Mesenchymal stem cell of adipose (primary cell): ENCODE measurements around the genes COL20A1, TNFRSF6B, LIME1 and DNAJC5.

DNA sequence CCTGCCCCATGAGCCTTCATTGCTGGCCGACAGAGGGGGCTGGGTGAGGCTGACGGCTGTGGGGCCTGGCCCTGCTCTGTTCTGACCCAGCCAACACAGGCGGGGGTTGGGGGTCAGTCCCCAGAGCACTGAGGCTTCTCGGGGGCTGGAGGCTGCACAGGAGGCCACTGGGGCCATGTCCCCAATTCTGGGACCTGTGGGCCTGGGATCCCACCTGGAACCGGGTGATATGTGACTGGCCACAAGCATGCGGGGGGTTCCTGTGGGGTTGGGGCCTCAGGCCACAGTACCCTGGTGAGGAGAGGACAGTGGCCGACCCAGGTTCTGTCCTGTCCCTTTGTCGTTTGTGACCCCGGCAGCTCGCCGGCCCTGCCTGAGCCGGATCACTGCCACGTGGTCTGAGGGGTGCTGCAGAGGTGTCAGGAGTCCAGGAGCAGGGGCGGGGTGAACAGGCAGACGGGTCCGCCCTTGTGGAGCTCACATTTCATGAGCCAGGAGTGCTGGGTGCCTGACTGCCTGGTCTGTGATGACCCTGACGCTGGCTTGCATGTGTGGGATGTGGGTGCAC lies 2.1 kb upstream of the COL20A1 start:
- CAGE, long polyA plus RNA = no peak

DNA sequence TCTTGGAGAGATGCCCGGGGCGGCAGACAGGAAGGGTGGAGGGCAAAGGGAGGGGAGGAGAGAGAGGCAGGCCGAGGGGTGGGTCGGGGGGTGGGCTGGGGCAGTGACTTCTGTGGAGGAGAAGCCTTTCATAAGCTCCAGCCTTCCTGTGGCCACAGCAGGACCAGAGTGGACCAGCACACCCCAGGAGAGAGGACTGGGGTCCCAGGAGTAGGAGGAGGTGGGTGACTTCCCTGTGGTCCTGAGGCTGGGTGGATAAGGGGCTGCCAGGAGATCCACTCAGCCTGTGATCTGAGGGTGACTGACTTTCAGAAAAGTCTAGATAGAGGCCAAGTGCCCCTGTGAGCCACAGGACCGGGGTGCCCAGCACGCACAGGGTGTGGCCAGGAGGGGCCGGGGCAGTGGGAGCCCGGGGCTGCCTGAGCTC lies at the start of gene COL20A1:
Gene COL20A1 (plus strand): TSS at position 131 of the 427 bp plus-strand sequence.
- CAGE, long polyA plus RNA = no peak

- CAGE, long polyA plus RNA = no peak
Observed at GRCh38 chr20:63409860-63410191, 48.7 kb upstream of the CHRNA4 start.

- CAGE, long polyA plus RNA = no peak
Observed at GRCh38 chr20:63501714-63502461, 3.0 kb upstream of the EEF1A2 start.

DNA sequence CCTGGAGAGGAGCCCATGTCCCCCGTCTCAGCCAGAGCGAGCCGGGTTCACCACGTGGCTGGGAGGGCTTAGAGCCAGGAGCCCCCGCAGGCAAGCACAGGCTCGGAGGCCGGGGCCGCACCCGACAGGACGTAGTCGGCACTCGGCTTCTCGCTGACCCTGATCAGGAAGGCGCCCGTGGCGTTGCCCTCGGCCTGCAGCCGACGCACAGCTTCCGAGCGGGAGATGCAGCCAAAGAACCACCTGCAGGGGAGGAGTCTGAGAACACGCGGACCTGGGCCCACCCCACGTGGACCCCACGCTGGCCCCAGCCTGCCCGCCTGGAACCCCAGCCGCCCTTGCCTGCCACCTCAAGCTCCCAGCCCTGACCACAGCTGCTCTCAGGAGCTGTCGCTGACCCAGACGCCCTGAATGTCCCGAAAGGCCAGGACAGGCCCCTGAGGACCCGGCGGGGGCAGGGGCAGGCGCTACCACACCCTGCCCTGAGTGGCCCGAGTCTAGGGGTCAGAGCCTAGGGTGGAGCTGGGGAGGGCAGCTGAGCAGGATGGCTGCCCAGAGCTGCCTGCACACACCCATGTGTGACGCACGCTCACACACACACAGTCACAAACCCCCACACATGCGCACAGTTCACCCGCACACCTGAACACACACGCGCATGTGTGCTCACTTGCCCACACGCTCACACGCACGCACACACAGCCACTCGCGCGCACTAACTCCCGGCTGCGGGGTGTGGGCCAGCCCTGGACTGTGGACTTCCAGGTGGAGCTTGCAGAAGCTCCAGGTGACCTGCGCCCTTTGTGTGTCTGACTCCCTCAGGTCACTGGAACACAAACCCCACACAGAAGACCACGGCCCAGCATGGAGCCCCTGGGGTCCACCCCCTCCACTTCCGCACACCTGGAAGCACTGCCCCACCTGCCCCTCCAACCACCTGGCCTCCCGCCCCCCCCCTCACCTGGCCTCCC lies 2.1 kb downstream of the PTK6 start:
- CAGE, long polyA plus RNA = no peak

DNA sequence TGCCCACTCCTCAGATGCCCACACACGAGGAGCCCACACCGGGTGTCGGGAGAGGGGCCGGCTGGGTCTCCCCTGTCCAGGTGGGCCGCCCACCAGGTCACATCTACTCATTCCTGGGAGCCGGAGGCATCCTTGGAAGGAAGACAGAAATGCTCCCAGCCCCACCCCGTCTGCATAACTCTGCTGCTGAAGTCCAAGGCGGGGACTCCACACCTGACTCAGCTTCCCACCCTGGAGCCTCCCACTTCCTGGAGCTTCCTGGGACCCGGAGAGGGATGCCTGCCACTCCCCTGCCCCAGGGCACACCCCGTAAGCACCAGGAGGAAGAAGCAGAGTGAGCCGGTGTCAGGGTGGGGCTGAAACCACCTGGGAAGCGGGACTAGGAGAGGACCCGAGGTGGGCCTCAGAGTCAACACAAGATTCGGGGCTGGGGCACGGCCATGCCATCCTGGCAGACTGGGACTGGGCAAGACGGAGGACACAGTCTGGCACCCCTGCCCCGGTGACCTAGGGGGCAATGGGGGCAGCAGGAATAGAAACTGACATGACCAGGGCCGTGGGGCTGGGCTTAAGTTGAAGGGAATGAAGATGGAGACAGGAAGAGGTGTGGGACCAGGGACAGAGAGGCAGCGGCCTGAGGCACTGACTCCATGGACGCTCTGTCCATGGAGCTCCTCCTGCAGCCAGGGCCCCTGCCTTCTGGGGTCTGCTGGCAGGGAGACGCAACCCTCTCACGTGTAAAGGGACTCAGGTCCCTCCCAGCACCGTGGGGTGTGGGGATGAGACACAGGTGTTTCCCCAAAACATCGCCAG lies 2.3 kb downstream of the SRMS start:
- CAGE, long polyA plus RNA = no peak

DNA sequence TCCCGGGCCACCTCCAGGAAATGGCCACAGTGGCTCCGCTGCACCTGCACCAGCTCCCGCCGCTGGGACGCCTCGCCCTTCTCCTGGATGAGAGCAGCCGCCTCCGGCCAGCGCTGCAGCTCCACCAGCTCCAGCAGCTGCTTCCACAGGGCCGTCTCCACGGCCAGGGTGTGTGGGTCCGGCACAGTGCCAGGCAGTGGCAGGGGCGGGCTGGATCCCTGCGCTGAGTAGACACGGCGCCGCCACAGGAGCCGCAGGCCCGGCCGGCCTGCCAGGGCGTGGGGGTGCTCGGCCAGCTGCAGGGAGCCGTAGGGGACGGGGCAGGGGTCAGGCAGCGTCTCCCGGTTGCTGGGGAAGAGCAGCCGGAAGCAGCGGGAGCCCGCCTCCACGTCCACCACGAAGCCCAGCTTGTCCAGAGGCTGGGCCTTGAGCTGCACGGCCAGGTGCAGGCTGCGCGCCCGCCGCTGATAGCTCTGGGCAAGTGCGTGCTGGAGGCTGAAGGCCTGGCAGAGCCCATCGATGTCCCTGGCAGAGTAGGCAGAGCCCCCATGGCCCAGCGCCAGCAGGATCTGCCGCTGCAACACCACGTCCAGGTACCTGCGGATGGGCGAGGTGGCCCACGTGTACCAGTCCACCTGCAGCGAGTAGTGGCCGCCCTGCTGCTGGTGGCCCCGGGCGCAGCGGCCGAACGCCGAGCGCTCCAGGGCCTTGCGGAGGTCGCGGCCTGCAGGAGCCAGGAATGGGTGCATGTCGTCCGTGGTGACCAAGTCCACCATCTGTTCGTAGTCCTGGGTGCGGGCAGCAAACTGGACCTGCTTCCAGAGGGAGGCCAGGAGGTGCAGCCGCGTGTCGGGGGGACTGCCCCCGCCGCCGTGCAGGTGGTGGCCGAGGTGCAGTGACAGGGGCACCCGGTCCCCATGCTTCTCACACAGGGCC lies 9.5 kb downstream of the FNDC11 start:
- CAGE, long polyA plus RNA = no peak

DNA sequence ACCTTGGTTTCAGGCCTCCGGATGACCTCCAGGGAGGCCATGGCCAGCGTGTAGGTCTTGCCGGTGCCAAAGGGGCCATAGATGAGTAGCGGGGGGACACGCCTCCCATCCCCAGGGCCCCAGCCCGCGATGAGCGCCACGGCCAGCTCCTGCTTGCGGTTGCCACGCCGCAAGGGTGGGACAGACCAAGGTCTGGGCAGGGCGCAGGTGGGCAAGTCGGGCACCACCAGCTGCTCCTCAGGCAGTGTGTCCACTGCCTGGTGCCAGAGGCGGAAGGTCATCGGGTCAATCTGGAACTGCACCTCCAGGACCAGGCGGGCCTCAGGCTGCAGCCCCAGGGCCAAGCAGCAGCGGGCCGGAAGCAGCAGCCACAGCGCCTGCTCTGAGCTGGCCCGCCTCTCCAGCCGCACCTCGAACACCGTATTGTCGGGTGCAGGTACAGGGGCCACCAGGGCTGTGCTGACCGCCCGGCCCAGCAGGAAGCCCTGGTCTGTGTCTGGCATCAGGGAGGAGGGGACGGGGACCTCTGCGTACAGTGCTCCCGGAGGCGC lies 5.6 kb downstream of the HELZ2 start:
- CAGE, long polyA plus RNA = no peak

- CAGE, long polyA plus RNA = no peak
Observed at GRCh38 chr20:63652043-63652956, 924 bp downstream of the STMN3 start.

DNA sequence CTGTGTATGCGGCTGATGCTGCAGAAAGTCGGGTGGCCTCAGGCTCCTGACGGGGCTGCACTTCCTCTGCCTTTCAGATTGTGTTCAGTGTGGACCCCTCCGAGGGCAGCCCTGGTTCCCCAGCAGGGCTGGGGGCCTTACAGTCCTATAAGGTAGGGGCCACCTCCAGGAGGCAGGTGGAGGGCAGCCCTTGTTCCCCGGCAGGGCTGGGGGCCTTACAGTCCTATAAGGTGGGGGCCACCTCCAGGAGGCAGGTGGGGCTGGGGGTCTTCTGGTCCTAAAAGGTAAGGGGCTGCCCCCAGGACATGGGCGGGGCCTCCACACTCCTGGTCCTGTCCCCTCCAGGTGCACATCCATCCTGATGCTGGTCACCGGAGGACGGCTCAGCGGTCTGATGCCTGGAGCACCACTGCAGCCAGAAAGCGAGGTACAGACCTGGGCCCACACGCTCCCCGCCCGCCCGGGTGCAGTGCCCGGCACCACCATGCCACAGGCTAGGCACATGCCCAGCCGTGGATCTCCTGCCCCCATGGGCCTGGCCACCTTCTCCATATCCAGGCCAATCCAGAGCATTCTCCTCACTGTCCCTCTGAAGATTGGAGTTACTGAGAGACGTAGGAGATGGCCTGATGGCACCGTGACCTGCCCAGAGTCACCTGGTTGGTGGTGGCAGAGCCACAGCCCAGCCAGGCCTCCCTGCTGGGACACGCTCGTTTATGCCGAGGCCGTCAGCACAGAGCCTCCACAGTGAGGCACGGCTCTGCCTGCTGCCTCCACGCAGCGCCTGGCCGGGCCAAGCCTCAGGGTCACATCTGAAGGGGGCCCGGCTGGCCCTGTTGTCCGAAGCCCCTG lies 10.8 kb upstream of the TNFRSF6B start:
- CAGE, long polyA plus RNA = no peak

GRCh38 chr20:63693694-63694396 lies 2.6 kb upstream of the TNFRSF6B start:
- CAGE, long polyA plus RNA = no peak

DNA sequence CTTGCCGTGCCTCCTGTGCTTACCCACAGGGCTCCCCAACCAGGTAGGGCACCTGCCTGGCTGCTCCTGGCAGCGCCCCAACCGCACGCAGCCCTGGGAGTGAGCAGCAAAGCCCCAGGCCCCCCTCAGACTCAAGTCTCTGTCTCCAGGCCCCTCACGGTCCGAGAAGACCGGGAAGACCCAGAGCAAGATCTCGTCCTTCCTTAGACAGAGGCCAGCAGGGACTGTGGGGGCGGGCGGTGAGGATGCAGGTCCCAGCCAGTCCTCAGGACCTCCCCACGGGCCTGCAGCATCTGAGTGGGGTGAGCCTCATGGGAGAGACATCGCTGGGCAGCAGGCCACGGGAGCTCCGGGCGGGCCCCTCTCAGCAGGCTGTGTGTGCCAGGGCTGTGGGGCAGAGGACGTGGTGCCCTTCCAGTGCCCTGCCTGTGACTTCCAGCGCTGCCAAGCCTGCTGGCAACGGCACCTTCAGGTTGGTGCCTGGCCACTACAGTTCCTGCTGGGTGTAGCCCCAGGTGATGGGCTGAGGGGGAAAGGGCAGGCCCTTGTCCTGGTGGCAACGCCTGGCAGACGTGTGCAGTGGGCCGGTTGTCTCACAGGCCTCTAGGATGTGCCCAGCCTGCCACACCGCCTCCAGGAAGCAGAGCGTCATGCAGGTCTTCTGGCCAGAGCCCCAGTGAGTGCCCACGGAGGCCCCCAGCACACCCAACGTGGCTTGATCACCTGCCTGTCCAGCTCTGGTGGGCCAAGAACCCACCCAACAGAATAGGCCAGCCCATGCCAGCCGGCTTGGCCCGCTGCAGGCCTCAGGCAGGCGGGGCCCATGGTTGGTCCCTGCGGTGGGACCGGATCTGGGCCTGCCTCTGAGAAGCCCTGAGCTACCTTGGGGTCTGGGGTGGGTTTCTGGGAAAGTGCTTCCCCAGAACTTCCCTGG lies 1.0 kb upstream of the TNFRSF6B start:
- CAGE, long polyA plus RNA = no peak

DNA sequence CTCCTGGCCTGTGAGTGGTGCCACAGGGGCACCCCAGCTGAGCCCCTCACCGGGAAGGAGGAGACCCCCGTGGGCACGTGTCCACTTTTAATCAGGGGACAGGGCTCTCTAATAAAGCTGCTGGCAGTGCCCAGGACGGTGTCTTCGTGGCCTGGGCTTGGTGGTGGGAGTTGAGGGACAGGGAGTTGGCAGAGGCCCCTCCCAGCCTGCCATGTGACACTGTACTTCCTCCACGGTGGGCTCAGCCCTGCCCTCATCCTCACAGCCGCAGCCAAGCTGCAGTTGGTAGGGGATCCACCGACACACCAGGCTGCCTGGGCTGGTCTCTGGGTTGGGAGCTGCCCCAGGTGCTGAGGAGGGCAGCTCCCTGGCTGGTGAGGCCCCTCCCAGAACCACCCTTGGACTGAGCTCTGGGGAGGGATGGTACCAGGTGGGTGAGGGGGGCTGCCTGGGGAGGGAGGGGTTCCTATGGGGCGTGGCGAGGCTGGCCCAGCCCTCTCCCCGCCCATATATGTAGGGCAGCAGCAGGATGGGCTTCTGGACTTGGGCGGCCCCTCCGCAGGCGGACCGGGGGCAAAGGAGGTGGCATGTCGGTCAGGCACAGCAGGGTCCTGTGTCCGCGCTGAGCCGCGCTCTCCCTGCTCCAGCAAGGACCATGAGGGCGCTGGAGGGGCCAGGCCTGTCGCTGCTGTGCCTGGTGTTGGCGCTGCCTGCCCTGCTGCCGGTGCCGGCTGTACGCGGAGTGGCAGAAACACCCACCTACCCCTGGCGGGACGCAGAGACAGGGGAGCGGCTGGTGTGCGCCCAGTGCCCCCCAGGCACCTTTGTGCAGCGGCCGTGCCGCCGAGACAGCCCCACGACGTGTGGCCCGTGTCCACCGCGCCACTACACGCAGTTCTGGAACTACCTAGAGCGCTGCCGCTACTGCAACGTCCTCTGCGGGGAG lies at the start of gene TNFRSF6B:
Gene TNFRSF6B (plus strand): TSS at position 540 of the 946 bp plus-strand sequence.
- CAGE, long polyA plus RNA = no peak

DNA sequence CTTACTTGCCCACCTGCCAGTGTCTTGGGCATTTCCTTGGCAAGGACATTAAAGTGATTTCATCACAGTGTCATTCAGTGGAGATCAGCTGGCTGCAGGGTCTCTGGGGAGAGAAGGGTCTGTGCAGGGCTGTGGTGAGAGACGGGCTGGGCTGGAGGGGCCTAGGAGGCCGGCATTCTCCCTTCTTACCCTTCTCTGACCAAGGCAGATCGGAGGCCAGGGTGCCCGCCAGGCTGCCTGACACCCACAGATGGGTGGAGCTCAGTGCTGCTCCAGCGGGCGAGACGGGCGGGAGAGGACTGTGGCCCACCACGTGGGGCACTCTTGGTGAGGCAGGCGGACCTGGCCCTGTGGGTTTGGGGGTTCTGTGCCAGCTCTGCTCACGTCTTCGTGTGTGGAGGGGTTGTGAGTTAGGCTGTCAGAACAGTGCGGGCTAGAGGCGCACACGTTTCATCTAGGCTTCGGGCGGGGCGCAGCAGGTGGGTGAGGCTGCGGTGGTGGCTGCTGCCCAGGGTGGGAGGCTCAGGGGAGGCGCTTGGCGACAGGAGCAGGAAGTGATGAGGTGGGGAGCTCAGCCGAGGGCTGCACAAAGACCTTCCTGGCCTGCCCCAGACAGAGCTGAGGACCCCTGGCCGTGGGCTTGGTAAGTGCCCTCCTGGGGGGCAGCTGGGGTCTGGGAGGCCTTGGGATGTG lies at the start of gene LIME1:
Gene LIME1 (plus strand): TSS at position 595 of the 693 bp plus-strand sequence.
- CAGE, long polyA plus RNA = no peak

DNA sequence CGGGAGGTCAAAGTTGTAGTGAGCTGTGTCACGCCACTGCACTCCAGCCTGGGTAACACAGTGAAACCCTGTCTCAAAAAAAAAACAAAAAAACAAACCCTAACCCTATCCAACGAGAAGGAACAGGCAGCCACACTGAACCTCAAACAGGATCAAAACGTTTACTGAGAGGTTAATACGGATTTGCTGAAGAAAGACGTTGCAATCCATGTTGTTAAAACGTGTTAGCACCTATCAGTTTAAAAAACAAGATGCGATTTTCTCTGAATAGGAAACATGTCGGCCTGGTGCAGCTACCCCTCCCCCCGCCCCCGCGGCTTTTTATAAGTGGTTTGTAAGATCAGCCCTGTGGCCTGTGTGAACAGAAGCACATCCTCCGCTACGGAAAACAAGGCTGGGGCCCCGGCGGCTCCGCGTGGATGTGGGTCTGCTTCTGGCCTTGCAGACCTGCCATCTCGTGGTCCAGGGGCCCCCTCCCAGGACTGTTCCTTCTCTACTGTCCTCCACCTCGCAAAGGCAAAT lies 11.3 kb downstream of the SLC2A4RG start:
- CAGE, long polyA plus RNA = no peak

DNA sequence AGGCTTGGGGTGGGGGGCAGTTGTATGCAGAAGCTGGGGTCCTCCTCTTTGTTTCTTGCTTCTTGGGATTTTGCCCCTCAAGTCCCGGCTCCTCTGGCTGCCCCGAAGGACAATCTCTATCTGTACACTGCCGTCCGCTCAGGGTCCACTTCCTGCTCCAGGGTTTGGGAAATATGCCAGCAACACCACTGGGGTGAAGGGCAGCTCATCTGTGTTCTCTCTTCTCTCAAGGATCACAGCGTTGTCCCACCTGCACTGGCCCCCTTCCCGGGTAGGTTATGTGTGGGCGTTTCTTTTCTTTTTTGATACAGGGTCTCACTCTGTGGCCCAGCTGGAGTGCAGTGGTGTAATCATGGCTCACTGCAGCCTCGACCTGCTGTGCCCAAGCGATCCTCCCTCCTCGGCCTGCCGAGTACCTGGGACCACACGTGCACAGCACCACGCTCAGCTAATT lies 25.6 kb downstream of the SLC2A4RG start:
- CAGE, long polyA plus RNA = no peak

- CAGE, long polyA plus RNA = no peak
Observed at GRCh38 chr20:63863321-63863744, 1.7 kb upstream of the TPD52L2 start.

- CAGE, long polyA plus RNA = no peak
Observed at GRCh38 chr20:63884518-63884905, 10.4 kb upstream of the DNAJC5 start.

GRCh38 chr20:63894827-63895714 lies at the start of gene DNAJC5:
Gene DNAJC5 (plus strand): TSS chr20:63895126.
- CAGE, long polyA plus RNA = no peak

GRCh38 chr20:64038437-64039707 lies 2.9 kb downstream of the C20orf204 start:
- CAGE, long polyA plus RNA = no peak